Hematopoietic multipotent progenitor cell (in vitro differentiated cells): ENCODE measurements around a stretch of chr3.

GRCh38 chr3:107421067-107421499, 43.8 kb downstream of the CCDC54 start:
- CAGE, long polyA plus RNA, result no peak

DNA sequence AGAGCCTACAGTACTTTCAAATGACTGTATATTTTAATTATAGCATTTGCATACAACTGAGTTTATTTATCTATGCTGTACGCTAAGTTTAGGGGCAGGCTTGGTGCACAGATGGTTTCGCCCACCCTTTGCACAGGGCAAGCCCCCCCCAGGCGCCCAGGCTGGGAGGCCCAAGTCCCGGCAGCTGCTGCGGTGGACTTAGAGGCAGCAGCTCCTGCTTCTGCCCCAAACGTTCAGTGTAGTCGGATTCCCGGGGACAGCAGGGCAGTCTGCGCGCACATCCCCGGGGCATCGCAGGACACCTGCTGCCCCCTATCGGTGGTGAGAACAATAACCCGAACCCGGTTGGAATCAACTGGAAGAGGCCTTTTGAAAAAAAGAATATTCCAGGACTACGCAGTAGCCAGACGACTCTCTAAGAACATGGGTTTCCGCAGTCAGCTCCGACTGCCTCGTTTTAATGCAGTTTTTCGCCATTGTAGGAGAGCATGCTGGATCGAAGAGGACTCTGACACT, 52.6 kb downstream of the CCDC54 start:
- CAGE, long polyA plus RNA, result no peak

DNA sequence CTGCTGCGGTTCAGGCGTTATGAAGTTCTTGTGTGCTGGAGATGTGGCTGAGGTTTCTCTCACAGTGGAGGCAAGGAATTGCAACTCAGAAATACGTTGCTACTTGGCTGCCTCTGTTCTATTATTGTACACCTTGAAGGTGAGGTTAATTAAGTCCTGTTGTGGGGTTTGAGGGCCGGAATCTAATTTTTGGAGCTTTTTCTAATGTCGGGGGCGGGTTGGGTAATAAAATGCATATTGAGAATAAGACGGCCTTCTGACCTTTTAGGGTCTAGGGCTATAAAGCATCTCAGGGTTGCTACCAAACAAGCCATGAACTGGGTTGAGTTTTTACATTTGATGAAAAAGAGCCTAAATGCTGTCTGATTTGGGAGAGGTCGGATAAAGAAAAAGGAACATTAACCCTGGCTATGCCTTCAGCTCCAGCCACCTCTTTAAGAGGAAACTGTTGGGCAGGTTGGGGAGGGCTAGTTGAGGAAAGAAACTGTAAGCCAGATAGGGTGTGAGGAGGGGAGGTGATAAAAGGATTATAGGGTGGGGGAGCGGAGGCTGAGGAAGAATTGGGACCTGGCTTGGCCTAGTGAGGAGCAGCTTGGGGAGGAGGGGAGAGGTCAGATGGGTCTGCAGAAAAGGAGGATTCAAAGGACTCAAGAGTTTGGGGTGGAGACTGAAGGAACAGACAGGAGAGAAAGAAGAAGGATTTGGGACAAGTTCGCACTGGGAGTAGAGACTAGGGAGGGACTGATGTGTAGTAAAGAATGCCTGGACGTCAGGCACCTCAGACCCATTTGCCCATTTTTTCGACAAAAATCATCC, 47.6 kb downstream of the BBX start:
- CAGE, long polyA plus RNA, result no peak

DNA sequence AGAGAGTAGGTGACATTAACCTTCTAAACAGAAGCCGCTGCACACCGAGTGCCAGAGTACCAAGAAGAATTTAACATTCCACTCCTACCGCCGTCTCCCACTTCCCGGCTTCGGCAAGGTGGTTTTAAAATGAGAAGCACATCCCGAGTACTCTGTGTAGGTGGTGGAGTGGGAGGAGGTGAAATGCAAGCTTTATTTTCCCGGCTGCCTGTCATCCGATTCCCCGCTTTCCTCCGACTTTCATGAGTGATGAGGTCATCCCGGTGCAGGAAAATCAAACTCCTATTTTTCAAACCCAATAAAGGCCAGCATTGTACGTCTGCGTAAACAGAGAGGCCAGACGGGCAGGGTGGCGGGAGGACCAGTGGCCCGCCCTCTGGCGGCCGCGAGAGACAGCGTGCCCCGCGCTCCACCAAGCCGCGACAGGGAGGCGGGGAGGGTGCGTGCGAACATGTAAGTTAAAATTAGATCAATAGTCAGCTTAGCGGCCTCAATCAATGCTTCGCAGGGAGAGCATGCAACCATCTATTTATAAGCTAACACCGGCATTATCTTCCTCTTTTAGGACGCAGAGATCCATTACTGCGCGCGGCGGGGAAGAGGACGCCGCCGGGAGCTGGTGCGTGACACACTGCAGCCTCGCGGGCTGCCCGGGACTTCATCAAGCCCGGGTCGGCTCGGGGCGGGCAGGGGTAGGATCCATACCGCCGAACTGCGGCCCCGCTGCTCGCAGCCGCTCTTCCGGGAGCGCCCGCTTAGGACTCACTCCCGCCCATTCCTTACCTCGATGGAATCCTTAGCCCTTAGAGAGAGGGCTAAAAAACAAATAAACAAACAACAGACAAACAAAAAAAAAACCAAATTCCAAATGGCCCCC, 163.3 kb downstream of the CD47 start:
- CAGE, long polyA plus RNA, result no peak

GRCh38 chr3:108088459-108089094, 2.3 kb downstream of the CD47 start:
- CAGE, long polyA plus RNA, result no peak

GRCh38 chr3:108092518-108092915, 1.7 kb upstream of the CD47 start:
- CAGE, long polyA plus RNA, result no peak

DNA sequence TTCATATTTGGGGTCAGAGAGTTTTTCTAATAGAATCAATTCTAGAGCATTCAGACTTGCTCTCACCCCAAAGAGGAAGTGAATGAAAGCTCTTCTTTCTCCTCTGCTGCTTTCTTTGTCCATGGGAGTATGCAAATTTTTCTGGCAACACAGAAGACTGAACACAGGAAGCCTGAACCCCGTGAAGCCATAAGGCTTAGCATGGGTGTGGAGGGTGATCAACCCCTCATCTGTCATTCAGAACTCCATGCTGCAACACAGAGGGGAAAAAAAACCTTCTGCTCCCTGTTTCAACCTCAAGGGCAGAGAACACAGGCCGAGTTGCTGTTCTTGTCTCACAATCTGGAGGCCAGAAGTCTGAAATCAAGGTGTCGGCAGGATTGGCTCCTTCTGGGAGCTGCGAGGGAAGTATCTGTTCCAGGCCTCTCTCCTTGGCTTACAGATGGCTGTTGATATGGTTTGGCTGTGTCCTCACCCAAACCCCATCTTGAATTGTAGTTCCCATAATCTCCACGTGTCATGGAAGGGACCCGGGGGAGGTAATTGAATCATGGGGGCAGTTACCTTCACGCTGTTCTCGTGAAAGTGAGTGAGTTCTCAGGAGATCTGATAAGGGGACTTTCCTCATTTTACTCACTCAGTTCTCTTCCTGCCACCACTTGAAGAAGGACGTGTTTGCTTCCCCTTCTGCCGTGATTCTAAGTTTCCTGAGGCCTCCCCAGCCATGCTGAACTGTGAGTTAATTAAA, 33.8 kb upstream of the CD47 start:
- CAGE, long polyA plus RNA, result start-site peak on the plus strand centred at position 638 of the sequence, 7 bp wide, 263 reads

- CAGE, long polyA plus RNA, result no peak
Observed at GRCh38 chr3:108136204-108137393, 45.8 kb upstream of the CD47 start.

- CAGE, long polyA plus RNA, result no peak
Observed at GRCh38 chr3:108250338-108250816, 28.2 kb upstream of the IFT57 start.

- CAGE, long polyA plus RNA, result no peak
Observed at GRCh38 chr3:108408746-108409568, 101.4 kb downstream of the MYH15 start.

- CAGE, long polyA plus RNA, result no peak
Observed at GRCh38 chr3:108862684-108863256, 40.2 kb downstream of the TRAT1 start.

DNA sequence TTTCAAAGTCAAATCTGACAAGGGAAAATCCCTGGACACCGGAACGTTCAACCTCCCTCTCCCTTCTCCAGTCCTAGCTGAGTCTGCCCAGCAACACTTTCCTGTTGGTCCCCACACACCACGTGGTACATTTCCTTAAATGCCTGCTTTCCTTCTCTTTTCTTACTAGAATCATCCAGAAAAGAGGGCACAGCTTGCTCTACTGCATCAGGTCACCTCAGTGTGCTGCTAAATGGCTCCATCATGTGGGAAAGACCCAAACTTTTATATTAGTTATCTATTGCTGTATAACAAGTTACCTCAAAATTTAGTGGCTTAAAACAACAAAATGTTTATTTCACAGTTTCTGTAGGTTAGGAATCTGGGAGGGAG, 181.2 kb downstream of the NECTIN3 start:
- CAGE, long polyA plus RNA, result no peak

DNA sequence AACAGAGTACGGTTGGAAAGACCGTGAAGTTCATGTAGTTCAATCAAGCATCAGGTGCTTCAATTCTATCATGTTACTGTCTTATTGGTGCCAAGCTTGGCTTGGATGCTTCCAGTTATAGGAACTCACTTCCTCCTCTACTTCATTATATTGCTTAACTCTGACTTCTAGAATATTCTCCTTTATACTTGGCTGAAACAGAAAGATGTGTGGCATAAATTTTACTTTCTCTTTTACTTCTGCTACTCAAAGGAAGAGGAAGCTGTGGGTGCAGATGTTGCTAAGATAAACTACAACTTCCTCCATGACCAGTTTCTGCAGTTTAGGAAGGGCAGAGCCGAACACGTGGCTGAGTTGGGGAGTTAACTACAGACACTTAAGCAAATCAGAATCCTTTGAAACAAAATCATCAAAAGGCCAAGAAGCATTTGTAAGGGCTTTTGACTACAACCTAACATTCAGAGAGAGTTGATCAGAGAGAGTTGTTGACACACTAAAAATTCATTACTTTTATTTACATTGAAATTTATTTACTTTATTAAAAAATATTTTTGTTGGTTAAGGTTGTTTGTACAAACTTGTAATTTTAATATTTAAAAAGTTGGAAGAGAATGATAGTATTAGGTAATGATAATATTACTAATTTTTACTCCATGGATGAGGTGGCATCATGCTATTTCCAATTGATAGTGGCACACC, 6.5 kb upstream of the PLCXD2 start:
- CAGE, long polyA plus RNA, result no peak

GRCh38 chr3:111954226-111954821, 24.5 kb upstream of the ABHD10 start:
- CAGE, long polyA plus RNA, result no peak

- CAGE, long polyA plus RNA, result no peak
Observed at GRCh38 chr3:112136002-112136386, 2.9 kb upstream of the GCSAM start.

DNA sequence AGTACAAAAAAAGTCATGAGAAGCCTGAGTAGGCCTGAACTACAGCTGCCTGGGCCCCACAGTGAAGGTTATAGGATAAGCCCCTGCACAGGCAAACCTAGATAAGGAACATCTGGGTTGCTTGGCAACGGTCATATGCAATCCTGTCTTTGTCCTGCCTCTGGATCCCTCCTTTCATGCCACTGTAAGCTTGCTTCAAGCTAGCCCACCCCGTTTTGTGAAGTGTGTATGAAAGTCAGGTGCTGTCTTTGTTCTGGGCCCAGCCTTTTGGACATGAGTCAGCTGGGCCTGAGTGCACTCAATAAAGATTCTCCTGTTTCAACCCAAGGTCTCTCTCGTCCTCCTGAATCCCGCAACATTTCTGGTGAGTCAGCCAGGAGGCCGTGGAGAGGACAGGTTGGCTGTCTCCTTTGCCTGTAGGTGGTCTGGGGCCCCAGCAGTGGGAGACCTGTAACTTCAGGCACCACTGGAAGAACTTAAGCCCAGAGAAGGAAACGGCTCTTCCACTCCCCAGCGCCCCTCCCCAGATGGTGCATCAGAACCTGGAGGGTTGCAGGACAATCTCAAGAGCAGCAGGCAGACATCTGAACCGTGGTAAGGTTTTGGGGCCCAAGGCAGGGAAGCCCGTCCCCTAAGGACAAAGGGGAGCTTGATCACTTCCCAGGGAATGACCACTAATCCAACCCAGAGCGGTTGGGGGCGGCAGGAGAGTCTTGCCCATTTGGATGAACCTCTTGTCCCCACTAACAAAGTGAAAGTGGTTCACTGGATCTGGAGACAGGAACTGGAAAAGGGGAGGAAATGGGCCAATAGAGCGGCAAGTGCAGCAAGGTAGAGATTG, 8.3 kb upstream of the SLC9C1 start:
- CAGE, long polyA plus RNA, result no peak

DNA sequence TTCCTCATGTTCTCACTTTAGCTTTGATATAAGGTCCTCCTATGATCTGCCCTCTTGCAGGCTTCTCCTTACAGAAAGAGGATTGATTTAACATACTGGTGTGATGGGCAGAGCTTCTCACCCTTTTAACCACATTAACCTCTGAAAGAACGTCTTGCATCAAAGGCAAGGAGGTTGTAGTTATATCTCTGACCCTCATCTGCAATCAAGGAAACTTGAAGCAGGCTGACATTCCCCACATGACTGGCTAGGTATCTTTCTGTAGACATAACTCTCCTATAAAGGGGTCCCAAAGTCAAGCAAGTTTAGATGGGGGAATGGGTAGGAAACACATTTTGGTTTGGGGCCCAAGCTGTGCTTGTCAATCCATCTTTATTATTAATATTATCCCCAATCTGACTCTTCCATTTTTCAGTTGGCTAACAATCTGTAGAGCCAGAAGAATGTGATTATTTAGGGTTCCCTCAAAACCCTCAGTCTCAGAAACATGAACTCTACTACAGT, 39.4 kb downstream of the BTLA start:
- CAGE, long polyA plus RNA, result no peak

DNA sequence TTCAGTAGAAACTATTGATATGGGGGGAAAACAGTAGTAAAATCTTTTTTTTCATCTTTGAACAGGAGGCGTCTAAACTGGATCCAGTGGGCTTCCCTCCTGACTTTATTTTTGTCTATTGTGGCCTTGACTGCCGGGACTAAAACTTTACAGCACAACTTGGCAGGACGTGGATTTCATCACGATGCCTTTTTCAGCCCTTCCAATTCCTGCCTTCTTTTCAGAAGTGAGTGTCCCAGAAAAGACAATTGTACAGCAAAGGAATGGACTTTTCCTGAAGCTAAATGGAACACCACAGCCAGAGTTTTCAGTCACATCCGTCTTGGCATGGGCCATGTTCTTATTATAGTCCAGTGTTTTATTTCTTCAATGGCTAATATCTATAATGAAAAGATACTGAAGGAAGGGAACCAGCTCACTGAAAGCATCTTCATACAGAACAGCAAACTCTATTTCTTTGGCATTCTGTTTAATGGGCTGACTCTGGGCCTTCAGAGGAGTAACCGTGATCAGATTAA, 18.7 kb downstream of the SLC35A5 start:
- CAGE, long polyA plus RNA, result no peak

DNA sequence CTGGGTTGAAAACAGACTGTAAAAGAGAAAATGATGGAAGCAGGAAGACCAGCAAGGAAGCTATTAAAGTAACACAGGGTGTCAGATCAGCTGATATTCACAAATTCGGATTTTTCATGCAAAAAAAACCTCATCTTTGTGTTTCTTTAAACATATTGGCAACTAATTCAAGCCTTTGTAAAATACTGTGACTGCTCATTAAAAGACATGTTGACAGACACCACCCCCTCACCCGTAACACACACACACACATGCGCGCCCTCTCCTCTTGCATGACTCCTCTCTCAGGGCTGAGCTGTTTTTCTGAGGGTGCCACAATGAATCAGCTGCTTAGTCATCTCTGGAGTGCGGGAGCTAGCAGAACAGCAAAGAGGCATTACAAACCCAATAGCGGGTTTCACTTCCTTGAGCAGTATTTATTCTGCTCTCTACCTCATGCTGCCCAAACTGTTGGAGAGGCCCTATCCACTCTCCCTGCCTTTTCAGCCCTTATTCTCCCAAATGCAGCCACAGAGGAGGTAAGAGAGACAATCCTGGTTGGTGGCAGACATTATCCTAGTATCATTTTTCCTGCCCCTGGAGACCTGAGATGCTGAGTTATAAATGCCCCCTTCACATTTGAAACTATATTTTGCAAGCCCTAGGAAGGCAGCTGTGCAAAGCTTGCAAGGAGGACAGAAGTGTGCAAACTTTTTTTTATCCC, 35.9 kb upstream of the CCDC80 start:
- CAGE, long polyA plus RNA, result no peak

GRCh38 chr3:113051665-113052187, 32.3 kb upstream of the NEPRO start:
- CAGE, long polyA plus RNA, result no peak